Colic lymph node (tissue), 1 donor: ENCODE data around the gene AKAP12.

GRCh38 chr6:150690067-150690885, 90.6 kb downstream of the PLEKHG1 start:
- PRO-cap, result bidirectional peak, plus-strand start at chr6:150690445, minus-strand start at chr6:150690387

DNA sequence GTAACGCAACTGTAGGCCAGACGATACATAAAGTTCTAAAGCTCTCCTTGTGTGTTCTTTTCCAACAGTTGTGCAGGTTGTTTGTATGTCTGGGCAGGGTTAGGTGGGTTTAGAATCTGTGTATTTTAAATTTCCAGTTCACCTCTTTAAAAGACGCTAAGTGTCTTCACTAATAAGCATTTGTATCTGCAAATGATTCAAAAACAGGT, 98.9 kb downstream of the PLEKHG1 start:
- PRO-cap, result unidirectional peak, plus-strand start at position 54 of the sequence

- PRO-cap, result no peak
Measured at GRCh38 chr6:150814280-150814797, 51.2 kb upstream of the MTHFD1L start.

DNA sequence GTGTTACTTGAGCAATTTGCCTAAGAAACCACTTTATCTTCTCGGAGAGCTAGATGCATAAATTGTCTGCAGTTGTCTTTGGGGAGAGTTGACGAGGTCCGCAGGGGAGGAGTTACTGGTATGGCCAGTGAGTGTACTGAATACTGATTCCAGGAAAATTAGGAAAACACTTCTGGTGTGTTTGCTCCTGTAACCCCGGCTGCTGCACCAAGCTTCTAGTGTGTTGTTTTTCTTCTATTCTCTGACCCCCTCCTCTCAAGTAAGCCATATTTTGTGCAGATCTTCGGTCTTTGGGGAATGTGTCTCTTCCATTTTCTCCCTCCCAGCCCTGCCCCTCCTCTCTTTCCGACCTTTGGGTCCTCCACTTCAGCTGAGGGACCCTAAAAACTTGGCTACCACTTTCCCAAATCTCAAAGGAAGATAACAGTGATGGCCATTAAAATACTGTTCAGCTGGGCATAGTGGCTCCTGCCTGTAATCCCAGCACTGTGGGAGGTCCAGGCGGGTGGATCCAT, 103.2 kb upstream of the AKAP12 start:
- PRO-cap, result no peak

GRCh38 chr6:151239460-151240581, at the start of gene AKAP12:
TSS of gene AKAP12 (plus strand) at chr6:151239967.
- PRO-cap, result bidirectional peak, plus-strand start at chr6:151239830, minus-strand start at chr6:151239651; bidirectional peak, plus-strand start at chr6:151240410, minus-strand start at chr6:151240245

DNA sequence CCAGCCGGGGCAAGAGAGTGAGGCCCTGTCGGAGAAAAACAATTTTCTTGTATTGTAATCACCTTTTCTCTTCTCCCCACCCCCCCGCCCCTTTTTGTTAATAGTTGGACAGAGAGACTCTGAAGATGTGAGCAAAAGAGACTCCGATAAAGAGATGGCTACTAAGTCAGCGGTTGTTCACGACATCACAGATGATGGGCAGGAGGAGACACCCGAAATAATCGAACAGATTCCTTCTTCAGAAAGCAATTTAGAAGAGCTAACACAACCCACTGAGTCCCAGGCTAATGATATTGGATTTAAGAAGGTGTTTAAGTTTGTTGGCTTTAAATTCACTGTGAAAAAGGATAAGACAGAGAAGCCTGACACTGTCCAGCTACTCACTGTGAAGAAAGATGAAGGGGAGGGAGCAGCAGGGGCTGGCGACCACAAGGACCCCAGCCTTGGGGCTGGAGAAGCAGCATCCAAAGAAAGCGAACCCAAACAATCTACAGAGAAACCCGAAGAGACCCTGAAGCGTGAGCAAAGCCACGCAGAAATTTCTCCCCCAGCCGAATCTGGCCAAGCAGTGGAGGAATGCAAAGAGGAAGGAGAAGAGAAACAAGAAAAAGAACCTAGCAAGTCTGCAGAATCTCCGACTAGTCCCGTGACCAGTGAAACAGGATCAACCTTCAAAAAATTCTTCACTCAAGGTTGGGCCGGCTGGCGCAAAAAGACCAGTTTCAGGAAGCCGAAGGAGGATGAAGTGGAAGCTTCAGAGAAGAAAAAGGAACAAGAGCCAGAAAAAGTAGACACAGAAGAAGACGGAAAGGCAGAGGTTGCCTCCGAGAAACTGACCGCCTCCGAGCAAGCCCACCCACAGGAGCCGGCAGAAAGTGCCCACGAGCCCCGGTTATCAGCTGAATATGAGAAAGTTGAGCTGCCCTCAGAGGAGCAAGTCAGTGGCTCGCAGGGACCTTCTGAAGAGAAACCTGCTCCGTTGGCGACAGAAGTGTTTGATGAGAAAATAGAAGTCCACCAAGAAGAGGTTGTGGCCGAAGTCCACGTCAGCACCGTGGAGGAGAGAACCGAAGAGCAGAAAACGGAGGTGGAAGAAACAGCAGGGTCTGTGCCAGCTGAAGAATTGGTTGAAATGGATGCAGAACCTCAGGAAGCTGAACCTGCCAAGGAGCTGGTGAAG, 42.4 kb downstream of the ZBTB2 start:
- PRO-cap, result no peak

- PRO-cap, result no peak
Measured at GRCh38 chr6:151349787-151350782, 41.3 kb downstream of the ZBTB2 start.

DNA sequence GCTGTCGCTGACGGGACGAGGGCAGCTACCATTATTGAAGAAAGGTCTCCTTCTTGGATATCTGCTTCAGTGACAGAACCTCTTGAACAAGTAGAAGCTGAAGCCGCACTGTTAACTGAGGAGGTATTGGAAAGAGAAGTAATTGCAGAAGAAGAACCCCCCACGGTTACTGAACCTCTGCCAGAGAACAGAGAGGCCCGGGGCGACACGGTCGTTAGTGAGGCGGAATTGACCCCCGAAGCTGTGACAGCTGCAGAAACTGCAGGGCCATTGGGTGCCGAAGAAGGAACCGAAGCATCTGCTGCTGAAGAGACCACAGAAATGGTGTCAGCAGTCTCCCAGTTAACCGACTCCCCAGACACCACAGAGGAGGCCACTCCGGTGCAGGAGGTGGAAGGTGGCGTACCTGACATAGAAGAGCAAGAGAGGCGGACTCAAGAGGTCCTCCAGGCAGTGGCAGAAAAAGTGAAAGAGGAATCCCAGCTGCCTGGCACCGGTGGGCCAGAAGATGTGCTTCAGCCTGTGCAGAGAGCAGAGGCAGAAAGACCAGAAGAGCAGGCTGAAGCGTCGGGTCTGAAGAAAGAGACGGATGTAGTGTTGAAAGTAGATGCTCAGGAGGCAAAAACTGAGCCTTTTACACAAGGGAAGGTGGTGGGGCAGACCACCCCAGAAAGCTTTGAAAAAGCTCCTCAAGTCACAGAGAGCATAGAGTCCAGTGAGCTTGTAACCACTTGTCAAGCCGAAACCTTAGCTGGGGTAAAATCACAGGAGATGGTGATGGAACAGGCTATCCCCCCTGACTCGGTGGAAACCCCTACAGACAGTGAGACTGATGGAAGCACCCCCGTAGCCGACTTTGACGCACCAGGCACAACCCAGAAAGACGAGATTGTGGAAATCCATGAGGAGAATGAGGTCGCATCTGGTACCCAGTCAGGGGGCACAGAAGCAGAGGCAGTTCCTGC, 40.0 kb downstream of the ZBTB2 start:
- PRO-cap, result no peak

DNA sequence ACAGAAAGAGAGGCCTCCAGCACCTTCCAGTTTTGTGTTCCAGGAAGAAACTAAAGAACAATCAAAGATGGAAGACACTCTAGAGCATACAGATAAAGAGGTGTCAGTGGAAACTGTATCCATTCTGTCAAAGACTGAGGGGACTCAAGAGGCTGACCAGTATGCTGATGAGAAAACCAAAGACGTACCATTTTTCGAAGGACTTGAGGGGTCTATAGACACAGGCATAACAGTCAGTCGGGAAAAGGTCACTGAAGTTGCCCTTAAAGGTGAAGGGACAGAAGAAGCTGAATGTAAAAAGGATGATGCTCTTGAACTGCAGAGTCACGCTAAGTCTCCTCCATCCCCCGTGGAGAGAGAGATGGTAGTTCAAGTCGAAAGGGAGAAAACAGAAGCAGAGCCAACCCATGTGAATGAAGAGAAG, 39.3 kb downstream of the ZBTB2 start:
- PRO-cap, result no peak

DNA sequence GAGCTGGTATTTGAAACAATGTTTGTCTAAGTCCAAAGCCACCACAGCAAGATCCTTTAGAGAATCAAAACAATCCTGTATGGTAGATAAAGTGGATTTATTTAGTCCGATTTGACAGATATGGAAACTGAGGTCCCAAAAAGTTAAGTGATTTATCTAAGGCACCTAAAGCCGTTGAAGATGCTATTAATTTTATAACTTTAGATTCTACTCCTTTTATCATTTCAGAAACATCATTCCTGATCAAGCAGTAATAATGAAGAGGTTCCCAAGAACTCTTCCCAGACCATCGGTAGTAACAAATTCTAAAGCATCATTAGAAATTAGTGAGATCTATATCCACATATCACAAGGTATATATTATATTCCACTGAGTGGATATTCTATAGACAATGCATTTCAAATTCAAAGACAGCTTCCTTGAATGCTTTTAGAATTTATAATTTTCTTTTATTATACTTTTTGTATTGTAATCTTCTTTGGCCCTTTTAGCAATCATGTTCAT, 23.7 kb downstream of the ZBTB2 start:
- PRO-cap, result no peak

GRCh38 chr6:151410355-151410910, 19.1 kb upstream of the ZBTB2 start:
- PRO-cap, result no peak

- PRO-cap, result no peak
Measured at GRCh38 chr6:151455715-151456306, 3.5 kb downstream of the ARMT1 start.

DNA sequence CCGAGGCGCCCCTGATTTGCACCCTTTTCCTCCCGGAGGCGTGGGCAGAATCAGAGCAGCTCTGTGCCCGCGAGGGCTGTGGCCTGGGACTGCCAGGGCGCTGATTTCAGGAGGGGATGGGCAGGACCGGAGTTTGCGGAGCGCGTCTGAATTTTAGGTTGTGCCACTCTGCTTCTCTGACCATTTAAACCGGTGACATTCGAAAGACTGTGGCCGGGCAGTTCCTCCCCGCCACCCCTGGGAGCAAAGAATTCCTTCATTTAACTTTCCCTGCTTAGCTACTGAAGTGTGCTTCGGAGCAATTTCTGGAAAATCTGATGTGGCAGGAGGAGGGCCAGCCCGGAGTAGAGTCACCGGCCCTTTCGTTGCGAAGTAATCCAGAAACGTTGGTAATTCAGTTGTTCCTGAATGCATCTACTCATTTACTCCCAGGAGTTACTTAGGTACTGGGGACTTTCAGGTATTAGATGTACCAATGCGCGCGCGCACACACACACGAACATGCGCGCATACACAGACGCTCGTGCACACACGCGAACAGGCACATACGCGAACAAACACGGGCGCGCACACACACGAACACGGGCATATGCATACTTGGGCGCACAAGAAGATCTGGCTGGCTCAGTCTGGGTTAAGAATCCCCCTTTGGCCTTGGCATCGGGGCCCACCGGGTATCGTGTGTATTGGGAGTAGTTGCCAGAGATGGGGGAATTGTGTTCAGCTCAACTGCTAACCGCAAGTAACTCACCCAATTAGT, 611 bp downstream of the CCDC170 start:
- PRO-cap, result no peak

- PRO-cap, result no peak
Measured at GRCh38 chr6:151641073-151641568, 147.3 kb downstream of the CCDC170 start.

DNA sequence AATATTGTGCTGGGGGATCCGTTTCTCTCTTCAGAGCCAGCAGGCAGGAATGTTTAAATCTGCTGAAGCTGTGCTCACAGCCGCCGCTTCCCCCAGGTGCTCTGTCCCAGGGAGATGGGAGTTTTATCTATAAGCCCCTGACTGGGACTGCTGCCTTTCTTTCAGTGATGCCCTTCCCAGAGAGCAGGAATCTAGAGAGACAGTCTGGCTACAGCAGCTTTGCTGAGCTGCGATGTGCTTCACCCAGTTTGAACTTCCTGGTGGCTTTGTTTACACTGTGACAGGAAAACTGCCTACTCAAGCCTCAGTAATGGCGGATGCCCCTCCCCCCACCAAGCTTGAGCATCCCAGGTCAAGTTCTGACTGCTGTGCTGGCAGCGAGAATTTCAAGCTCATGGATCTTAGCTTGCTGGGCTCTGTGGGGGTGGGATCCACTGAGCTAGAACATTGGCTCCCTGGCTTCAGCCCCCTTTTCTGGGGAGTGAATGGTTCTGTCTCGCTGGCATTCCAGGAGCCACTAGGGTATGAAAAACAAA, 91.1 kb upstream of the ESR1 start:
- PRO-cap, result no peak

GRCh38 chr6:152284985-152285616, 352.1 kb downstream of the SYNE1 start:
- PRO-cap, result no peak

GRCh38 chr6:152309662-152310025, 327.5 kb downstream of the SYNE1 start:
- PRO-cap, result no peak

DNA sequence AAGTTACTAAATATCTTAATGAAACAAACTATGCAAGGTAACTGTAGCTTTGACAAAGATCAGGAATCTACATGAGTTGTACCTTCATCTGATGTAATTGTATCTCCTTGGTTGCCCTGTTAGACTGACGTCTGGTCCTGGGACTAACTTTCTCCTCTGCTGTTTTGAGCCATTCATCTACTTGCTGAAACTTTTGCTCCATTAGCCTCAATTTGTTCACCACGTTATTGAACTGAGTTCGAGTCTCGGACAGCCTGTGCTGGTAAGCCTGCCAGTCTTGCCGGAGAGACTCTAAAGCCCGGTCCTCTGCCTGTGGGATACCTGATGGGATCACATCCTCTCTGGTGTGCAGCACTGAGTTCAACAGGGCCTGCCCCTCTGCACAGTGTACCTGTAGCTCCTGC, 282.6 kb downstream of the SYNE1 start:
- PRO-cap, result no peak

DNA sequence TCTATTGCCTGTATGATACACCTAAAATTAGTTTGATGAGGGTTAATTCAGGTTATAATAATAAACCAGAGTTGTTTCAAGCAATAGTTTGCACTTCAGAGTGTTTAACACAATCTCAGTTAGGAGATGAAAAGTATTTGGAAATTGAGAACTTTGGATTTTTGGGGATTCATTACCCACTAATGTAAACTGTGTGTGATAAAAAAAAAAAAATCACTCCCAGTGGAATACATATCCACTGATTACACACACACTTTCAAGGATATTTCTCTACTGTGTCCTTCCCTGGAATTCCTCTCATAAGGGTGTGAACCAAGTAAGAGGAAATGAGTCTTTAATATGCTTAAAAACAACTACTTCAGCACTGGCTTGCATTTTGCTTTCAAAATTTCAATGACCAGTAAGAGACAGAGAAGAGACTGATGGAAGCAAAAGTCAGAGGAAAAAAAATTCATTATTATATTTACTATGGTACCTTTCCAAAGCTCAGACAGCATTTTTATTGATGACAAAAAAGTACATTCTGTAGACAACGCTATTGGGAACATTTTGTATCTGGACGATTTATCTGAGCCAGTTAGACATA, 24.5 kb upstream of the MYCT1 start:
- PRO-cap, result no peak

GRCh38 chr6:152984467-152985235, 1.8 kb upstream of the FBXO5 start:
- PRO-cap, result no peak